Left ventricle myocardium (tissue), 1 donor: ENCODE measurements around the genes LONP2 and ABCC11.

DNA sequence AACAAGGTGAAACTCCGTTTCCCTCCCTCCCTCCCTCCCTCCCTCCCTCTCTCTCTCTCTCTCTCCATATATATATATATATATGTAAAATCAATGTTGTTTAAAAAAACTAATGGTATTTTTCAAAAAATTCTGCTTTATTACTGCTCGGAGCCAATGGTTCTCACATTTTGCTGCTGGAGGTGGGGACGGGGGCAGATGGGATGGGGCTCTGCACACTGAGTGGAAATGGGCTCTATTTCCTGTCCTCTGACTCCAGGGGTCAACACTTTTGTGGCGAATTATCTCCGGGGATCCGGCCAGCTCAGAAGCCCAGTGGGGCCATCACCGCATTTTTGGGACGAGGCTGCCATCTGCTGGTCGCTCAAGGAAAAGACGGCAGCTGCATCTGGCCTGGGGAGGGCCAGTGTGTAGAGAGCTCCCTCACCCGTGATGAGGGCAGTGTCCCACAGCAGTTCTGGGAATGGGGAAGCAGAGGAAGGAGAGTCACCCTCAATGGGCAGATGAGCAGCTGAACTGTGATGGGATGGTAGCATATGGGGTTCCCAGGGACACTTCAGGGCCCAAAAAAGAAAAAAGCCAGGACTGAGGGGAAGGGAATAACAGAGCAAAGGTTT is 9.0 kb upstream of the ABCC12 start:
- PRO-cap = no peak

DNA sequence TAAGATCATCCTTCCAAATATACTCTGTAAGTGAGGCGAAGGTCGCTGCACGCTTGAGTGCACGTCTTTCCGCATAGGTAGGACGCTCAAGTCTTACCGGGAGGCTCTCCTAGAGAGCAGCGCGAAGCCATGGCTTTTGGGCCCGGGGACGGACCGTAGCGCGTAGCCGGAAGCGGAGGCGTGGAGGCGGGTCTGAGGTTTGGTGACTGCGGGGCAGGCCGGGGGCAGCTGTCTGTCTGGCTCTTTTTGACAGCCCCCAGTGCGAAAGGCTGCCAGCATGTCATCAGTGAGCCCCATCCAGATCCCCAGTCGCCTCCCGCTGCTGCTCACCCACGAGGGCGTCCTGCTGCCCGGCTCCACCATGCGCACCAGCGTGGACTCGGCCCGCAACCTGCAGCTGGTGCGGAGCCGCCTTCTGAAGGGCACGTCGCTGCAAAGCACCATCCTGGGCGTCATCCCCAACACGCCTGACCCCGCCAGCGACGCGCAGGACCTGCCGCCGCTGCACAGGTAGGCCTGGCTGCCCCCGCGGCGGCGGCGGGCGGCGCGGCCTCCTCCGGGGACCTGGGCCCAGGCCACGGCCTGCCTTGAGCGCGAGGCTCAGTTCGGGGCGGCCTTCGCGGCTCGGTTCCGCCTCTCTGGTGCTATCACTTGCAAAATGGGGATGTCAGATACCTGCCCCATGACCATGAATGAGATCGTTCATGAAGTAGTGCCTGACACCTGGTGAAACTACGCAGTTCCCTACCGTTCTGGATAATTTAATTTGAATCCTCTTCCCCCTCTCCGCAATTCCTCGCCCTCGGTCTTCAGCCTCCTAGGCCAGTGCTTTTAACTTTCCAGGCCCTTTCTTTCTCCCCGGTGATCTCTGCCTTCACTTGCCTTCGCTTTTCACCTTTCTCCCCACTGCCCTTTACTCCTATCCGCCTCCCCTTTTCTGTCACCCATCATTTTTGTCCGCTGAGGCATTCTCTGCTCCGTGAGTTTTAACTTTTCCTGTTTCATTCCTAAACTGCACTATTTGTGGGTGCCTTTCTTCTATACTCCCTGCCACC is at the start of gene LONP2:
LONP2 (plus strand) TSS at position 189 of the 1,055 bp plus-strand sequence.
- PRO-cap = bidirectional peak, plus-strand start at position 189 of the sequence, minus-strand start at position 121 of the sequence

GRCh38 chr16:48247065-48247718 is at the start of gene ABCC11:
Gene ABCC11 (minus strand): TSS chr16:48247539.
- PRO-cap = no peak

DNA sequence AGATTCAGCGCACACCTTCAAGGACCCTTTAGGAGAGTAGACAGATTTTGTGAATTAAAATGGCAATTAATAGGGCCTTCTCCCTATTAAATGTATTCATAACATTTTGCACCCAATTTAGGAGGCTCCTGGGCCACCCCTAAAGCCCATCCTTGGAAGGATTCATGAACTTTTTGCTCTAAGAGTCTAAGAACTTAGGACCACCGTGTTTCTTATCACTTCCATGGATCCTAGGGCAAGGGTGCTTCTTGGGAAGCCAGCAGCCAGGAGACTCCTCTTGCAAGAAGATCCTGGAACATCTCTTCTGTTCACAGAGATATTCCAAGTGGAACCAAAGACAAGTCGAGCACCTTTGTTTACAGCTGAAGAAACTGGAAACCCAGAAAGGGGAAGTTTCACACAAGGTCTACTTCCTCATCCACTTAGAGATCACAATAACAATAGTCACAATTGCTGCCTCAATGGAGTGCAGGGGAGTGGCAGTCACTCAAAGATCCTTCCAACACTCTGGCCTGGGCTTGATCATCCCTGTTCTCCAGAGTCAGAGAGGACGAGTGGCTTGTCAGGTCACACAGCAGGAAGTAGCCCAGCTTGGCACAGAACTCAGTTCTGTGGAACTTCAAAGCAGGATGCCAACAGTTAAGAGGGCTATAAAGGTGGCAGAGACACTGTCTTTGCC is 46.8 kb upstream of the SIAH1 start:
- PRO-cap = no peak

DNA sequence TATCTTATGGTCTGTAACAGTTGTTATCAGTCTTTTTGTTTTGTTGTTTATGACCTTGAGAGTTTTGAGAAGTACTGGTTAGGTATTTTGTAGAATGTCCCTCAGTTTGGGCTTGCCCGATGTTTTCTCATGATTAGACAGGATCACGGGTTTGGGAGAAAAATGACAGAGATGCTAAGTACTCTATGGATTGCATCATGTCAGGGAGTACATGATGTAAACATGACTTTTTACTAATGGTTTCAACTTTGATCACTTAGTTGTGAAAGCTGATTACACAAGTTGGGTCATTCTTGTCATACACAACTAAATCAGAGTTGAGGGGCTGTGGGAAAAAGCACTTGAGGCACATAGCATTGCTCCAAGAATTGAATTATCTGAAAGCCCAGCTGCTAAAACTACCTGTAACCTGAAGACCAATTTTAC is 94.8 kb upstream of the SIAH1 start:
- PRO-cap = no peak

GRCh38 chr16:48568802-48569434 is 41.1 kb downstream of the N4BP1 start:
- PRO-cap = no peak

GRCh38 chr16:48611639-48612368 is 1.8 kb upstream of the N4BP1 start:
- PRO-cap = no peak

DNA sequence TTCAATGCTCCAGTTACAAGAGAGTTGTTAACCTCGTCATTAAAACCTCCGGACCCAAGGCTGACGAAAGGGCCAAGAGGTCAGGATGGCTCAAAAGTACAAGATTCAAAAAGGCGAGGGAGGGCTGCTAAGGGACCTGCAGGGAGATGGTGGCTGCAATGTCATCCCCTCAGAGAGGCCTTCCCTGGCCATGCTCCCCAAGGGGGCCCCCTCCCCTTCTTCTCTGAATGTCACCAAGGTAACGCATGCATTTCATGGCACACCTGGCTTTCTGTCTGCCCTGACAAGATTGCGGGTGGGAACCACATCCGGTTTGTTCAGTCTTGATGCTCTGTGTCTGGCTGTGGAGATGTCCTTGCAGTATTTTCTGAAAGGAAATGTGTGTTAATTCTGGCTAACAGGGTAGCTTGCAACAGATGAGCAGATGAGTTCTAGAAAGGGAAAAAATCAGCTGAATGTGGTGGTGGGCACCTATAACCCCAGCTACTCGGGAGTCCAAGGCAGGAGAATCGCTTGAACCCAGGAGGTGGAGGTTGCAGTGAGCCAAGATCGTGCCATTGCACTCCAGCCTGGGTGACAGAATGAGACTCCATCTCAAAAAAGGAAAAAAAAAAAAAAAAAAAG is 90.0 kb downstream of the C16orf78 start:
- PRO-cap = no peak

GRCh38 chr16:49696344-49696837 is 159.5 kb downstream of the ZNF423 start:
- PRO-cap = no peak

- PRO-cap = no peak
These were observed 155.7 kb downstream of the ZNF423 start for GRCh38 chr16:49700286-49700443.

GRCh38 chr16:50025370-50026117 is 519 bp downstream of the CNEP1R1 start:
- PRO-cap = no peak

- PRO-cap = no peak
These were observed 1.6 kb downstream of the HEATR3 start for GRCh38 chr16:50067370-50067720.

DNA sequence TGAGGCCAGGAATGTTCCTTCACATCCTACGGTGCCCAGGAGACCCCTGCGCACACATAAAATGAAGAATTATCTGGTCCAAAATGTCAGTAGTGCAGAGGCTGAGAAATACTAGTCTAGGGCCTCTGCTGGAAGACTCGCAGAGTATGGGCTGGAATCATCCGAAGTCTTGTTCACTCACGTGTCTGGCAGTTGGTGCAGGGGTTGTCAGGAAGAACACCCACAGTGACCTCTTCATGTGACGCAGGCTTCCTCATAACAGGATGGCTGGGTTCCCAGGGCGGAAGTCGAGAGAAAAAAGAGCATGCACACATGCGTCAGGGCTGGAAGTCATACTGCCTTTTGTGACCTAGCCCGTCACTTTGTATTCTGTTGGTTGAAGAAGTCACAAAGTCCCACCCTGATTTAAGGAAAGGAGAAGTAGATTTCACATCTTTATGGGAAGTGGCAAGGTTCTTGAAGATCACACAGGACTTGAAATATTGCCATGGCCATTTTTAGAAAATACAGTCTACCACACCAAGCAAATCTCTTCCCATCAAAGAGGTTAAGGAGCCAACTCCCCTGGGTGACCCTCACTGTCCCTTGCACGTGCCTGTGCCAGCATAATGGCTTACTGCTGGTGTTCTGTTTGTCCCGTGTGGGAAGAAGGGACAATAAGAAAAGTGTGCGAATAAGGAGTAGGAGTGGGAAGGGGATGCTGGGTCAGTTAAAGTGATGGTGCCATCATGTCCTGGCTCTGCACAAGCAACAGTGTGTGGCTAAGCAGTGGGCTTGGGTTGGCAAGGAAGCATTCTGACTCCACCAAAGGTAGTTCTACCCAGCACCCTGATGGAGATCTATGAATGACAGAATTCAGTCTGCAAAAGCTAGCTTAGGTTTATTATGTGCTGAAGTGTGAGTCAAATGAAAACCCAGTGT is 28.0 kb downstream of the HEATR3 start:
- PRO-cap = no peak

DNA sequence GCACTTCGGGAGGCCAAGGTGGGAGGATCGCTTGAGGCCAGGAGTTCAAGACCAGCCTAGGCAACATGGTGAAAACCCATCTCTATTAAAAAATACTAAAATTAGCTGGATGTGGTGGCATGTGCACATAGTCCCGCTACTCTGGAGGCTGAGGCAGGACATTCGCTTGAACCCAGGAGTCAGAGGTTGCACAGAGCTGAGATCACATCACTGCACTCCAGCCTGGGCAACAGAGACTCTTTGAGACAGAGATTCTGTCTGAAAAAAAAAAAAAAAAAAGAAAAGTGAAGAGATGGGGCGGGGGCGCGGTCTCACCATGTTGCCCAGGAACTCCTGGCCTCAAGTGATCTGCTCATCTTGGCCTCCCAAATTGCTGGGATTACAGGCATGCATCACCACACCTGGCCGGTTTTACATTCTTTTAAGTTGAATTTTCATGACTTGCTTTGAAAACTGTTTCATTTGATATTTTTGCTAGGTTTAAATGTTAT is 29.4 kb upstream of the ADCY7 start:
- PRO-cap = no peak

- PRO-cap = no peak
These were observed 42.8 kb downstream of the ADCY7 start for GRCh38 chr16:50309138-50309635.

DNA sequence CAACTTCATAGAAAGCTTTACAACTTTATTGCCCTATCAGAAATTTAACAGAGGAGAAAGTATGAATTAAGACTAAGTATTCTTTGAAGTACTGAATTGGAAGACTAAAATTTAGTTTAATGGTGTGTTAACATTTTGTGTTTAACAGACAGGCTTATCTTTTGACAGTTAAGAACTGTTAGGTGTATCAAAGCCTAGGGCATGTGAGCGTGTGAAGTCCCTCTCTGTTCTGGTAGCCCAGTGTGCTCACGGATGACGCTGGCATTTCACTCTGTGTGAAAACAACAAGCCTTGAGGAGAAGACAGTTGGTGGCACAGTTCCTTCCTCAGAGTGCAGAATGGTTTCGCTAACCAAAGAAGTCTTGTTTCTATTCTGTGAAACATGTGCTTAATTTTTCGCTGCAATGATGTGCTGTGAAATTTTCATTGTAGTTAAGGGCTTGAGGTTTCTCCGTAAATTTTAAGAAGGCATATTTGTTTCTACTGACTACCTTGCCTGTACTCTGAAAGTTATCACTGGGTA is 33.6 kb downstream of the BRD7 start:
- PRO-cap = no peak

GRCh38 chr16:50337474-50338131 is 31.2 kb downstream of the BRD7 start:
- PRO-cap = no peak

DNA sequence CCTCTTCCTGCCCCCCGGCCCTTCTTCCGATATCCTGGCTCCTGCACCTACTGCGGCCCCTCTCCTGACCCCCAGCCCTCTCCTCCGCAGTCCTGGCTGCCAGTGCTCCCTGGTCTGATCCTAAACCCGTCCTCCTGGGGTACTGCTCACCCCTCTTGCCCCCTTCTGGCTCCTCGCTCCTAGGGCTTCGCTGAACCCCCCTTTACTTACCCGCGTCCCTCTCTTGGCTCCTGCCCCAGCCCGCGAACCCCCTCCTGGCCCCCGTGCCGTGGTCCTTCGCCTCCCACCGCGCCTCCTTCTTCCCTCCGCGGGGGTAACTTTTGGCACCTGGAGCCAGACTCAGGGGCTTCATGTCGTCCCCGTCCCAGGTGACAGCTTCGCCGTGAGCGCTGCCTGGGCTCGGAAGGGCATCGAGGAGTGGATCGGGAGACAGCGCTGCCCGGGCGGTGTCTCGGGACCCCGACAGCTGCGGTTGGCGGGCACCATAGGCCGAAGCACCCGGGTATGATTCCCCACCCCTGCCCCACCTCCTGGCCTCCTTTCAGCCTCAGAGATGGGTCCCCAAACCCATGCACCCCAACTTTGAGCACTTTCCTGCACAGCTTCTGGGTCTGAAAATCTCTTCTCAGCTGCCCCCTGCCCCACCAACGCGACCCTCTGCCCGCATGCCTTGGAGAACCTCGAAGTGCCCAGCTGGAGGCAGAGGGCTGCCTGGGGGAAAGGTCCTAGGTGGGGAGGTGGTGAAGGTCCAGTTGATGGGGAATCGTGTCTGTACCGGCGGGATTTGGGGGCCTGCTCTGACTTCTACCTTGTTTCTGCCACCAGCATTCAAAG is 1.1 kb downstream of the NKD1 start:
- PRO-cap = no peak

GRCh38 chr16:50591672-50592924 is 43.9 kb downstream of the NKD1 start:
- PRO-cap = no peak

- PRO-cap = no peak
These were observed 15.0 kb downstream of the NOD2 start for GRCh38 chr16:50708210-50709075.